ENCODE results near the genes PFKFB1, KLF8 and ZXDB.

GRCh38 chrX:53281031-53281928 is 39.9 kb downstream of the IQSEC2 start:
- RAMPAGE, long total RNA: start-site peak on the minus strand at chrX:53281553-53281591, 137 and 95 reads in 2 replicates
- RRBS: 13% methylated on average over 2 of the region's 14 CpGs

DNA sequence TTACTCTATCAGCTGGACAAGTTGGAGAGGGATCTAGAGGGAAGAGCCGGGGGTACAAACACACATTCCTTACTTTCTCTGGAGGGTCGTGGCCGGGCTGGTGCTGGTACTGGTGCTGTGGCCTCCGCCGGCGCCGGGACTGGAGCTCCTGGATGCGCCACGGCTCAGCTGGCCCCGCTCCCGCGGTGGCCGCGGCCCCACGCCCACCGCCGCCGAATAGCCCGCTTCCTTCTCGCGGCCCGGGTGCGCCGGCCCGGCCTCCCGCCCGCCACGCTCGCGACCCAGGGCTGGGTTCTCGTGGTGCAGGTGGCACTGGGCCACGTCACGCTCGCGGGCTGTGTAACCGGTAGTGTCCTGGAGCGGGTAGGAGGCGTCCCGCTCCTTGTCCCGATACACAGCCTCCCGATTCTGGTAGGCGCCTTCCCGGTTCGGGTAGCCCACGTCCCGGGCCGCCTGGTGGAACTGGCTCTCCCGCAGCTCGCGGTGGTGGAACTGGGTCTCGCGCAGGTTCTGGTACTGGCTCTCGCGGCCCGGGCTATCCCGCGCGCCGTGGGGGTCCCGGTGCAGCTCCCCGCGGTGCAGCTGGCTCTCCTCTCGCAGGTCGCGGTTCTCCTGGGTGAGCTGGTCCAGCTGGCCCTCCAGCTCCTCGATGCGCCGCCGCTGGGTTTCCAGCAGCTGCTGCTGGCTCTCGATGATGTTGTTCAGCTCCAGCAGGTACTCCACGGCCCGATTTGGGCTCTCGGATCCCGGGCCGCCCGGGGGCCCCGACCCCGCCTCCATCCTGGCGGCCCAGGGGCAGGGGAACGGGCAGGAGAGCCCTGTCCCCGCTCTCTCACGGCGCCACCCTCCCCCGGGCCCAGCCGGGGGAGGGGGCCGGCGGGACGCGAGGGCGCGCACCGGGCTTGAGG is 552 bp downstream of the IQSEC2 start:
- RAMPAGE, long total RNA: no peak
- RRBS: 3% methylated on average over 44 of the region's 92 CpGs

GRCh38 chrX:53399351-53399966 is 23.0 kb downstream of the SMC1A start:
- RAMPAGE, long total RNA: no peak
- RRBS: no CpG with 5 or more reads among the region's 4 CpGs

- RAMPAGE, long total RNA: no peak
- RRBS: 5% methylated on average over 7 of the region's 49 CpGs
Observed at GRCh38 chrX:53441395-53442589, 7.6 kb upstream of the HSD17B10 start.

DNA sequence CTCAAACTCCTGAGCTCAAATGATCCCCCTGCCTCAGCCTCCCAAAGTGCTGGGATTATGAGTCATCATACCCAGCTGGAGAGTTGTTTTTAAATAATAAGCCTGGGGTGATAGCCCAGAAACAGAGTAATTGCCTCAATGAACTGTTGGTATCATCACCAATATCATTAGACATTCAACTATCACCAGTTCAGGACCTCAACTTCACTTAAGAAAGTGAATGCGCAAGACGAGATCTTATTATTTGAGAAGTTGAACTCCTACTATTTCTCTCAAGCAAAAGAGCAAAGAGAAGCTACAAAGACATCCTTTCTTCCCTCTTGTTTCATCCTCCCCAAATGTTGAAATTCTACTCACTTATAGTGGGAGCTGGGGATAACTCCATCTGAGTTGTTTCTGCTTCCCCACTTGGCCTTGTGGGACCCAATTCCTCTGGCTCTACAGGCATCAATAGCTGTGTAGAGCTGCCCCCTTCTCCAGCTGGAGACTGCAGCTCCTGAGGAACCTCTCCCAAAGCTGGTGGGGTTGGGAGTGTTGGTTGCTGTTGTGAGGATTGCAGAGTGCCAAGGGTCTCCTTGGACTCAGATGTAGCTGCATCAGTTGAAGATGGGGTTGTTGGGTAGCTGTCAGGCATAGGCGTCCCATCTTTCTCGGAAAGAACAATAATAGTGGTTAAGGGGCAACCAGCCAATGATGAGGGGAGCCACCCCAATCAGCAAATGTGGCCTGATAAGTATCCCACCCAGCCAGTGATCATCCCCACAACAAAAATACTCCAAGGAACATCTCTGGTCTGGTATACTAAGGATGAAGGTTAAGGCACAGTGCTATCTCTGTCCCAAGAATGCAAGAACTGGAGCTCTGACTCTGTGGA is 120.3 kb upstream of the HSD17B10 start:
- RAMPAGE, long total RNA: no peak
- RRBS: no CpG with 5 or more reads among the region's 4 CpGs

DNA sequence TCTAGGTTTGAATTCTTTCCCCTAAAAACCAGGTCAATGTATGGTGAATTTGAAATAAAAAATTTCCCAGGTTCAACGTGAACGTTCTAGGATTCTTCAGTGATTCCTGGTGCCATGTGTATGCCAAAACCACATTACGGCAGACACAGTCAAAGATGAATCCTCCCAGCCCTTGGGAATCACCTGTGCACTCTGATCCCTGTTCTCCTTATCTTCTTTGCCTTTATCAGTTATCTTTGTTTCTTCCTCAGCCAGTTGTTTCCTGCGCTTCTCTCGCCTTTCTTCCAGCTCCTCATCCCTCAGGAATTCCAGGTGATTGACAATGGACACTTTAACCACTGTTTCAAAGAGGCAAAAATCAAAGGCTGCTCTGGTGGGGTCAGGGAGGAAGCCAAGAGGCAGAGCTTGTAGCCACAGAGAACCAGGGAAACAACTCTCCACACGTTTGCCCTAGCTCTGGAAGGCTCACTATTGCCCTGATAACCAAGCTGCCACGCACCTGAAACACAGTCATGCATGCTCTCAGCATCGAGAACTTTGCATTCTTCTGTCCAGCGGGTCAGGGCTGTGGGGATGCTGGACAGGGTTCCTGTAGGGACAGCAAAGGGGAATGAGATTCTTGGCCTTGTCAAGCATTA is 124.4 kb upstream of the HSD17B10 start:
- RAMPAGE, long total RNA: no peak
- RRBS: no CpG with 5 or more reads among the region's 9 CpGs

DNA sequence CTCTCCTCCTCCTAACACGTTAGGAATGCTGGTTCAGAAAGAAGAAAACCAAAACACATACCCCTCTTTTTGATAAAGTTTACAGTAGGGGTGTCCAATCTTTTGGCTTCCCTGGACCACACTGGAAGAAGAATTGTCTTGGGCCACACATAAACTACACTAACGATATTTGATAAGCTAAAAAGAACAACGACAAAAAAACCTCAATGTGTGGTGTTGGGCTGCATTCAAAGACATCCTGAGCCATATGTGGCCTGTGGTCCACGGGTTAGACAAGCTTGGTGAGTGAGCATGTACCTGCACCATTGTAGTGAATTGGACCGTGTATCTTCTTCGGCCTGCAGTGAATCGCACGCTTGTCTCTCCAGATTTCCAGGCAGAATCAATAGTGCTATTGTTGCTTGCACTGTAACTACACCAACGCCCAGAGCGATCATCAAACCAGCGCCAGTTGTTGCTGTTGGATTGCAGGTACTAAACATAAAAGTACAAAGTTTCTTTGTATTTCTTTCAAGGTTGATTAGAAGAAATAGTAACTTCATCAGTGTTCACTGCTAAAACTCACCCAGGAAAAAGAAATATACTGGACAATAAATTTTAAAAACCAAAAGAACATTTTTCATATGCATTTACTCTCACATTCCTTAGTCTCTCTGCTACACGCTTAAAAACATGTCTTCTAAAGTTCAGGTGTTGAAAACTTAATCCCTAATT is 101.6 kb downstream of the HUWE1 start:
- RAMPAGE, long total RNA: no peak
- RRBS: no CpG with 5 or more reads among the region's 12 CpGs

- RAMPAGE, long total RNA: no peak
- RRBS: no CpG with 5 or more reads among the region's 1 CpG
Observed at GRCh38 chrX:54499197-54499662, 3.2 kb upstream of the FGD1 start.

GRCh38 chrX:54746606-54747343 is 51.3 kb downstream of the ITIH6 start:
- RAMPAGE, long total RNA: no peak
- RRBS: no CpG with 5 or more reads among the region's 4 CpGs

DNA sequence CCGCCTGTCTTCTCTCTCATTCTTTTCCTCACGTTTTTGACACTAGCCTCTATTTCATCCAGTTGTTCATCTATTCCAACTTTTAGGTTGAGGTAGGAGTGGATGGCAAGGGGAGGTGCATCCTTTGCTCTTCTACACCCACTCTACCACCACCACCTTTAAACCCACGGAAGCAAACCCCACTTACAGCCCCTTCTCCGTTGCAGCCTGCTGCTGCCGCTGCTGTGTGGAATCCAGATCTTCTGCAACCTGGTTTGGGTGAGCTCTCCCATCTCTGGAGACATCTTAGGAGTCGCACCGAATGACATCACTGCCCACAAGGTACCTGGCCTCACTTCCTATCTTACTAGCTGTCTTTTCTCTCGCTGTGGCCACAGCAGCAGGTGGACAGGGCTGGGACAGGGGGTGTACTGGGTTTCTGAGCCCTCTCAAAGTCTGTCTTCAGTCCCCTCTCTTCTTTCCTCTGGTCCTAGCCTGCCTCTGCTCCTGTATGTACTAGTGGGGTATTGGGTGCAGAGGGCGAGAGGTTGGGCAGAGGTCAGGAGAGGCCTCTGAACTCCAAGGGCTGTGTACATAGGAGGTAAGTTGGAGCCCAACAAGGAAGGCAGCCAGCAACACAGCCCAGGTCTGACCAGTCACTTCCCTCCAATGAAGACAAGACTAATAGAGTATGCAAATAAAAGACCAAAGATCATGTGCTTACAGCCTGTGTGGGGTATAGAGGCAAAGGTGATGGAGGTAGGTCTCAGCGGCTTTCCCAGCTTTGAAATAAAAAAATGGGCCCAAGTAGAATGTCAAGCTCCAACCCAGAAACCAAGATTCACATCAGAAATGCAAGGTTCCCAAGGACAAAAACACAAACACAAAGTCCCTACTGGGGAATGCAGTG is at the start of gene PFKFB1:
TSS of gene PFKFB1 (minus strand) at position 465 of the 889 bp plus-strand sequence.
- RAMPAGE, long total RNA: no peak
- RRBS: no CpG with 5 or more reads among the region's 10 CpGs

- RAMPAGE, long total RNA: no peak
- RRBS: no CpG with 5 or more reads among the region's 6 CpGs
Observed at GRCh38 chrX:55088644-55088879, 256 bp upstream of the PAGE2 start.

DNA sequence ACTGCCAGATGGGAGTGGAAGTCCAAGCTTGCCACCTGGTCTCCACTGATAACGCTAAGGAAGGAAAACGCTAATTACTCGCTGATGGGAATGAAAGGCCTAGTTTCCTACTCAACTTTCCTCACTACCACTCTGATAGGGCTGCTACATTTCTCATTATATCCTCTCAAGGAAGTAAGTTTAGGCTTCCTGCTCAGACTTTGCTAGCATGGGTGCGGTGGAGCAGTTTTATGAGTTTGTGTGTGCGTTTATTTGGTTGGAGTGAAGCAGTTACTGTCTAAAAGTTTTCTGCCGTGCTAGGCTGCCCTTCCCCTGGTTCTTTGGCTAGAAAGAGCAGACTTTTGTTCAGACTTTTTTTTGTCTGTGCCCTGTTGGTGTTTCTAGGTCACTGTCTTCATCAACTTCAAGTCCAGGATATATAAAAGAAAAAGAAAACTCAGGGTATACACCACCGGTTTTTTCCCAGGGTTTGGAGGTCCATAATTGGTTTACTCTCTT is 62.5 kb upstream of the PAGE3 start:
- RAMPAGE, long total RNA: no peak
- RRBS: no CpG with 5 or more reads among the region's 7 CpGs

GRCh38 chrX:55488332-55488981 is 1.2 kb downstream of the USP51 start:
- RAMPAGE, long total RNA: no peak
- RRBS: 11% methylated on average over 10 of the region's 55 CpGs

- RAMPAGE, long total RNA: no peak
- RRBS: no CpG with 5 or more reads among the region's 5 CpGs
Observed at GRCh38 chrX:55726317-55727060, 8.9 kb downstream of the RRAGB start.

- RAMPAGE, long total RNA: no peak
- RRBS: no CpG with 5 or more reads among the region's 2 CpGs
Observed at GRCh38 chrX:56019756-56020555, 212.2 kb upstream of the KLF8 start.

GRCh38 chrX:56232121-56232585 is at the start of gene KLF8:
TSS of gene KLF8 (plus strand) at chrX:56232356.
- RAMPAGE, long total RNA: no peak
- RRBS: 17% methylated on average over 1 of the region's 18 CpGs

GRCh38 chrX:56573024-56573469 is 9.6 kb downstream of the UBQLN2 start:
- RAMPAGE, long total RNA: no peak
- RRBS: no CpG with 5 or more reads among the region's 4 CpGs

DNA sequence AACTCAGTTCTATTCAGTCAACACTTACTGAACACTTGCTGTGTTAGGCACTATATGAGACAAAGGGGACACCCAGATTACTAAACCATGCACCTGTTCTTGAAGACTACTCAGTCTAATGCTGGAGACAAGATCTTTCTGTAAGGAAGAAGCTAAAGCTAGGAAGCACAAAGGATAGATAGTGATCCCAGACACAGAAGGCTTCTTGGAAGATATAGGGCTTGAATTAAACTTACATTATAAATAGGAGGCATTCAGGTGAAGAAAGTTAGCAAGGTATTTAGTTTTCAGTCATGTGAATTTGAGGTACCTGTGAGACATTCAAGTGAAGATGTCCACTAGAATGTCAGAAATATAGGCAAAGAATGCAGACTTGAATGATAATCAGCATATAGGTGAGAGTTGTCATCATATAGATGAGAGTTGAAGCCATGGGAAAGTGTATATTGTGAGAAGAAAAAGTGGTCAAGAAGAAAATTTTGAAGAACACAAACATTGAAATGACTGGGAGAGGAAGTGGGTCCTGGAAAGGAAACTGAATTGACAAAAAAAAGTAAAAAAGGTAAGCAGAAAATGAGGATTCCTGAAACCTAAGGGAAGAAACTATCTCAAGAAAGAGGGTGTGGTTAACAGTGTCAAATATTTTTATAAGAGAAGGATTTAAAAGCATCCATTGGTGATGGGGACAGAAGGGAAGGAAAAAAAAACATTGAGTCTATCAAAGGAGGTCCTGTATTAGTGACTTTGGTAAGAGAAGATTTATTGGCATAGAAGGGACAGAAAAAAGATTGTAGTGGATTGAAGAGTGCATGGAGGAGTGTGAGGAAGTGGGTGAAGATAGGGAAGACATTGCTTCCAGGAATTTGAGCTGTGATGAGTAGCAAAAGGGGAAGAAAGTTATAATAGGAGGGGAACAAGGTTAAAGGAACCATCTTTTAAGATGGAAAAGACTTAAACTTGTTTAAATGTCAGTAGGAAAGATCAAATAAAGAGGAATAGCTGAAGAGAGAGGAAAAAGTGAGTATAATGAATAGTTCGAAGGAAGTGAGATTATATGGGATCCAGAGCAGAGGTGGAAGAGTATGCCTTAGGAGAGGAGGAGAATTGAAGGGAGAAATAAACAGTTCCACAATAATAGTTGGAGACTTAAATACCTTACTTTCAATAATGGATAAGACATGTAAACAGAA is 24.5 kb downstream of the NBDY start:
- RAMPAGE, long total RNA: no peak
- RRBS: no CpG with 5 or more reads among the region's 1 CpG

GRCh38 chrX:57591579-57592070 is at the start of gene ZXDB:
TSS of gene ZXDB (plus strand) at chrX:57592011.
- RAMPAGE, long total RNA: no peak
- RRBS: no CpG with 5 or more reads among the region's 18 CpGs

DNA sequence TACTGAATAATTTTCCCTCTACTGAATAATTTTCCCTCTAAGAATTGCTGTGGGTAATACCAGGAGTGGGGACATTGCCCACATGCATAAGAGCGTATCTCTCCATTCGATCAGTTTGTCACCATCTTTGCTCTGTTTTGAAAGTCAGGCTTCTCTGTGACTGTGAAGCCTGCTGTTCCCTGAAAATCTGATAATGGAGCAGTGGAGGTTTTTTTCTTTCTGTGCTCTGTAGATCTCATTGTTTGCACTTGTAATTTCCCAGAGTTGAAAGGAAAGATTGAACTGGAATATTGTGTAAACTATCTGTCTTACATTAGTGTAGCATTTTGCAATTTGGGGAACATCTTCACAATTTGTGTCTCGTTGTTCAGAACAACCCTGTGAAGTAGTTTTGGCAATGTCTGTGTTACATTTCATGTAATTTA is 4.3 kb downstream of the ZXDB start:
- RAMPAGE, long total RNA: no peak
- RRBS: no CpG with 5 or more reads among the region's 3 CpGs

All from cardiac muscle cell (in vitro differentiated cells and primary cell).